ENCODE measurements around a stretch of chr6.

GRCh38 chr6:15524467-15524979 lies 138.3 kb downstream of the DTNBP1 start:
- PRO-cap, 3 experiments: no peak in any of the 3 experiments
- RRBS: no CpG with 5 or more reads among the region's 12 CpGs

DNA sequence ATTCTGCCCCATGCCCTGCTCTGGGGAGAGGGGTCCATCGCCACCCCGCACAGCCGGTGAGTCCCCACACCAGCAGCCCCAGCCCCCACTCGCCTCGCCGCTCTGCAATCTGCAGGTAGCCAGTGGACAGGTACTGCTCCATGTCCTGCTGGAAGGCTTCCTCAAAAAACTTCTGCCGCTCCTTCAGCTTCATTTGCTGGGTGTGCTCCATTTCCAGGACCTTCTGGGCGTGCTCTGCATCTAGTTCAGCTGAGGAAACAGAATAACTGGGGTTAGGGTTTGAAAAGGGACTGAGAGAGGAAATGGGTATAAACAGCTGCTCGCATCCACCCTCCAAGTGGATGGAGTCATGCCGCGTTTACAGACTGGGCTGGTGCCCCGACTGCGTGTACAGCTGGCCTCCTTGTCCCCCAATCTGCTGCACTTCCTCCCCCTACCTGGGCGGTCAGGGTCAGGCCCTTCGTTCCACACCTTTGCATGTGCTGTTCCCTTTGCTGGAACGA lies 129.6 kb downstream of the DTNBP1 start:
- PRO-cap, 3 experiments: no peak in any of the 3 experiments
- RRBS: no CpG with 5 or more reads among the region's 16 CpGs

- PRO-cap, 3 experiments: no peak in any of the 3 experiments
- RRBS: no CpG with 5 or more reads among the region's 11 CpGs
Measured at GRCh38 chr6:15551600-15552329, 111.1 kb downstream of the DTNBP1 start.

DNA sequence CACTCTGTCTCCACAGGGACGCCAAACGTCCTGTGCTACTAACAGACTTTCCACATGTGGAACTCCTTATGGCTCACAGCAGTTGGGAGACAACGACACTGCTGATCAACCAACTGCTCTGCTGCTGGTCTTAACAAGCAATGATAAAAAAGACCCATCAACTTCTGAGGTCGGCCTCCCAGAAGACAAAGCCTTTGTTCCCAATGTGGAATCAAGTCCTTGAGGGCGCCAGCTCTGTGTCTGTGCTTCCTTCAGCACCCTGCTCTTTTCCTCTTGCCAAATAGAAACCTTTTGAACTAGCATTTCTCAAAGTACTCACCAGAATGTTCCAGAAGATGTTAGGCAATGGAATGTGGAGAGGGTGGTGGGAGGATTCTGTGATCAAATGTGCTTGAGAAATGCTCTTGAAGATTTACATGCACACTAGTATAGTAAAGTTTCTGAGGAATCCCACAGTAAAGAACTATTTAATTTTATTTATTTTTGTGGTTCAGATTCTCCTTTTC lies 226.5 kb upstream of the DTNBP1 start:
- PRO-cap, 3 experiments: no peak in any of the 3 experiments
- RRBS: no CpG with 5 or more reads among the region's 5 CpGs

- PRO-cap, 3 experiments: no peak in any of the 3 experiments
- RRBS: no CpG with 5 or more reads among the region's 4 CpGs
Measured at GRCh38 chr6:16136970-16137687, 8.2 kb downstream of the MYLIP start.

- PRO-cap, 3 experiments: no peak in any of the 3 experiments
- RRBS: no CpG with 5 or more reads among the region's 13 CpGs
Measured at GRCh38 chr6:16146385-16147424, 17.8 kb downstream of the MYLIP start.

GRCh38 chr6:16149928-16150971 lies 21.4 kb downstream of the MYLIP start:
- PRO-cap, 3 experiments: no peak in any of the 3 experiments
- RRBS: no CpG with 5 or more reads among the region's 17 CpGs

DNA sequence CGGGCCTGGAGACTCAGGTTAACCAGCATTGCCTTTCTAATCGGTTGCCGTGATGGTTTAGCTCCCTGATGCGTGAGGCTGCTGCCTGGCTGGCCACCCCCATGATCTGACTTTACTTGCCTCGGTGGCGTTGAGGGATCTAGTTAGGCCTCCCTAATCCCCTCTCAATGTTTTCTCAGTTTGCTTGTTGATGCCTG lies 2.4 kb downstream of the GMPR start:
- PRO-cap, 3 experiments: no peak in any of the 3 experiments
- RRBS: no CpG with 5 or more reads among the region's 6 CpGs

DNA sequence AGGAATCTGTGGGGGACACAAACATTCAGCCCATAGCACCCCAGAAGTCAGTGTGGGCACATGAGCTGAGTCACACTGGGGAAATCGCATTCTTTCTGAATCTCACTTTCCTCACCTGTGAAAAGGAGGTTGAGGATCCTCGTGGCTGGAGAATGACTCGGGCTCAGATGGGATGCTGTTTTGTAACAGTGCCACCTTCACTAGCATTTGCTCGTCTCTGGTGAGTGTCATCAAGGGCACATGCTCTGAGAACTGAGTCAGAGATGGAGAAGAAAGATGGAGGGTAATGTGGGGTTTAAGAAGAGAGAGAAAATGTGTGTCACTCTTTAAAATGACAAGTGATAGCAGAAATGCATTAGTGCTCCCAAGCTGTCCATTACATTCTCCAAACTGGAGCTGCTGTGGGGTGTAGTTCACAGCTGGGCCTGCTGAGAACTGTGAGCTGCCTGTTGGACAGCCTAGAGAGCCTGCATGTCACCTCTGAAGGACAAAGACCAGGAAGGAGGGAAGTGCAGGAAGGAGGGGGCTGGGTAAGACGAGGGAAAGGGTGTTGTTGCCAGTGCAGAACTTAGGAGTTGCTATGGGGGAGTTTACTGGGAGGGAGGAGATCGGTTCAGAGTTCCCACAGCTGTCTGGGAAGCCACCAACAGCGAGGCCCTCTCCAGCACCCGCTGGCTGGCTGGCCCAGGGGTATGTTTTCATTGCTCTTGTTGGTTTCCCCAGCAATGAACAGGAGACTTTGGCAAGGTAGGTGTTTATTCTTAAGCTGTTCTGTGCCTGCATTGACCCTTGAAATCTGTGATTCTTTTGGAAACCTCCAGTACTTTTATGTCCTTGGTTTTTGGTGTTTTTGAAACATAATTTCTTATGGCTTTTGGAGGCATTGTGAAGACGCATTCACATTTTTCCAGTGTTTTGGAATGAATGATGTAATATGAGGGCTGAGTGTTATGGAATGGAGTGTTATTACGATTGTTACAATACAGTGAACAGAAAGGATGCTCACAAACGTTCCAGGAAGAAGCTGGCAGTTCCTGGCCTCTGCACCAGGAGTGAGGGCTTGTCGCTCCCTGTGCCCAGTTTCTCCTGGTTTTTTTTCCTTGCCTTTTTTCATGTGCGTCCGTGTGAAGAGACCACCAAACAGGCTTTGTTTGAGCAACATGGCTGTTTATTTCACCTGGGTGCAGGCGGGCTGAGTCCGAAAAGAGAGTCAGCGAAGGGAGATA lies 19.9 kb downstream of the GMPR start:
- PRO-cap, 3 experiments: no peak in any of the 3 experiments
- RRBS: no CpG with 5 or more reads among the region's 17 CpGs

GRCh38 chr6:16267545-16267911 lies 29.1 kb downstream of the GMPR start:
- PRO-cap, 3 experiments: no peak in any of the 3 experiments
- RRBS: 89% methylated on average over 2 of the region's 12 CpGs

DNA sequence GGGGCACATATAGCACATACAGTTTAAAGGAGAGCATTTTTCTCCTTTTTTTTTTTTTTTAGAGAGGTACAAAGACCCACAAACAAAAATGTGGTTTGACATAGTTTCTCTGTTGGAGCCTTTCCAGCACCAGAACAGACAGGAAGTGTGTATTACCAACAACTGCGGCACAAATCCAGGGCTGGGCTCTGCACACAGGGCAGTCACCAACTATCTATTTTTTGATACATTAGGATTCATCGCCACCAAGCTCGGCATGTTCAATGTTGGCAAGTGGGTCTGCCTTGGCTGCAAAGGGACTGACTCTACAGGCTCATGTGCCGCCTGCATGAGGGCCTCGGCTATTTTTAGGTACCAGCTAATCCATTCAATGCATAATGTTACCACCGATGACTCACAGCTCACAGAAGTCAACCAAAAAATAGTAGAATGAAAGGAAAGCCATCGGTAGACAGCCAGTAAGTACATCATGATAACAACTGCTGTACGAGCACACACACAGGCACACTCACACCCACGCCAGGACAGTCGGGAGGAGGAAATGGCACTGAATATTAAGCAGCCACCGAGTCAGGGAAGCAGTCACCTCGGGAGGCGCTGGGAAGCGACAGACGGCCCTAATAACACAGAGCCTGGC lies 81.5 kb downstream of the GMPR start:
- PRO-cap, 3 experiments: peak in 2 of 3 experiments; most common plus-strand start position 581 of the sequence (in 2)
- RRBS: no CpG with 5 or more reads among the region's 15 CpGs

DNA sequence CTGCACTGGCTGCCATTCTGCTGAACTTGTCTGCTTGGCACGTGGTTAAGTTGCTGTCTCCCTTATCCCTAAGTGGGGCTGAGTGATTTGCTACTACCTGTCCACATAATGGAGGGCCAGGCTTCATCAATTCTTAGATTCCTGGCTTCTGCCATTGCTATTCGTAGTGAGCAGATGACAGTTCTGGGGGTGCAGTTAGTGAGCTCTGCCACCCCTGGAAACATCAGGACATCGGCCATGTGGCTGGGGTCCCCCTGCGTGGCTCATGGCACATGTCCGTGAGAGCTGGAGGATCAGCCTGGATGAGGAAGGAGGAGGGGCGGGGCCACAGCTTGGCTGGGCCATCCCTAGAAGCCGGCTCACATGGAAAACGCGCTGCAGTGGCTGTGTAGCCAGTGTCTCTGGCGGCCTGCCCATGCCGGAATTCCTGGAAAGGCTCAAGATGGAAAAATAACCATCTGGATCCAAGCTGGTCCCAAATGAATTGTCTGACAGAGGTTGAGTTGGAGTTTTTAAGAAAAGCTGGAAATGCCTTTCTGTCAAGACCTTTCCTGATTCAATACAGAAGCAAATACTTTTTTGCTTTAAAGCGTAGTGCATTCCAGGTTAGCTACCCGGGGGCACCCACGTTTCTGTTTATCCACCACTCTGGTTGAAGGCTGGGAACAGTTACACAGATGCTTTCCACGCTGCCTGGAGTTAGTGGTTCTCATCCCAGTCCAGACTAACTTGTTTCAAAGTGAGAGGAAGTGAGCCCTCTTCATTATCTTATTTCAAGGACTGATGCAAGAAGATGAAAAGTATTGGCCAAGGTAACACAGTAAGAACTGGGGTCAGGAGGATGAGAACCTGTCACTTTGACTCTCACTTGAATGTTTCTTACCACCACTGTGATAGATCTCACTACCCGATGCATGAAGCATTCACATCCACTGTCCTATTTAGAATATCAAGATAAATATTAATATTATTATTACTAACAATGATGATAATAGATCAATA lies 99.0 kb downstream of the GMPR start:
- PRO-cap, 3 experiments: no peak in any of the 3 experiments
- RRBS: 6% methylated on average over 5 of the region's 16 CpGs

- PRO-cap, 3 experiments: no peak in any of the 3 experiments
- RRBS: no CpG with 5 or more reads among the region's 5 CpGs
Measured at GRCh38 chr6:16400012-16400815, 161.8 kb downstream of the GMPR start.

DNA sequence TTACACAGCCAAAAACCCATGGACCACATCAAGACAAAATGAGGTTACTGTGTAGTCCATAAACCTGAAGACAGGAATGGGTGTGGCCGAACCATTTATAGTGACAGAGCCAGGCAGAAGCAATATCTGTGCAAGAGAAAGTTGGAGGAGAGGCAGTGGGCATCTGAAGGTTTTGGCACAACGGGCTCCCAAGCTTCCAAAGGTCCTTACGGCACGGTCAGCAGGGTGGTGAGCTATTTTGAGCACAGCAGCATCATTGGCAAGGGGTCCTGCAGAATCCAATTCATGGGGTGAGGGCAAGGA lies 202.4 kb downstream of the GMPR start:
- PRO-cap, 3 experiments: no peak in any of the 3 experiments
- RRBS: no CpG with 5 or more reads among the region's 4 CpGs

DNA sequence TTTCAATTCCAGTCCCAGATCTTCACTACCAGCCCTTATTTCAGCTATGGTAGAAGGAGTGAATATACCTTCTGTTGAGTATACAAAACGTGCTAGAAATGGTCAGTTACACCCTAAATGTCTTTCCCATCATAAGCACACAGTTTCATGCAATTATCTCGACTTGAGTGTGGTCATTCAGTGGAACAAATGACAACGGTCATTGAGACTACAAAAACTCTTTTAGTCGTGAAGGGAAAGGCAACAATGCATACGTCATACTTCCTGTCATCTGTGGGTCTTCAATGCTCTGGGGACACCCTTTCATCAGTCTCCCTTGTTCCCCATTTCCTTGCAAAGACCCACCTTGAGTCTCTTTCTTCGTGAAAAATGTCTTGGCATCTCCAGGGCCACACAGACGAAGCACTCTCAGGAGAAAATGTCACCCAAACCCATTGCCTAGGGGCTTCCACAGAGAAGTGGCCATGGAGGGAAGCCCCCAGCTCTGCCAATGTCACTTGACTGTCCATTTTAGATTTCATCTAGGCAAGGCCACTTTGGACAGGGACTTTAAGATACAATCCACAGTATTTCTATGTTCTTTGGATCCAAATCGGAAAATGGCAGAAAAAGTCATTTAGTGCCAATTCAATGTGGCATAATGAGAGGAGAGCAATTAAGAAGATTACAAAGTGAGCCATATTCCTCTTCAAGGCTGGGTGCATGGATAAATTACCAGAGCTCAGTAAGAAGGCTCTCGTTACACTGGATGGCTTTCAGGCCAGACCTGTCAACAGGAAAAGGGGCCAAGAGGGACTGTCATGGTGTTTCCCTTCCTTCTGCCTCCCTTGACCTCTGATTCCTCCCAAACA lies 238.6 kb downstream of the GMPR start:
- PRO-cap, 3 experiments: no peak in any of the 3 experiments
- RRBS: no CpG with 5 or more reads among the region's 9 CpGs

GRCh38 chr6:16541490-16541936 lies 219.7 kb downstream of the ATXN1 start:
- PRO-cap, 3 experiments: no peak in any of the 3 experiments
- RRBS: no CpG with 5 or more reads among the region's 9 CpGs

GRCh38 chr6:16700061-16701418 lies 60.7 kb downstream of the ATXN1 start:
- PRO-cap, 3 experiments: peak in 2 of 3 experiments; most common plus-strand start chr6:16700679 (in 2); most common minus-strand start chr6:16700552 (in 1)
- RRBS: no CpG with 5 or more reads among the region's 22 CpGs

DNA sequence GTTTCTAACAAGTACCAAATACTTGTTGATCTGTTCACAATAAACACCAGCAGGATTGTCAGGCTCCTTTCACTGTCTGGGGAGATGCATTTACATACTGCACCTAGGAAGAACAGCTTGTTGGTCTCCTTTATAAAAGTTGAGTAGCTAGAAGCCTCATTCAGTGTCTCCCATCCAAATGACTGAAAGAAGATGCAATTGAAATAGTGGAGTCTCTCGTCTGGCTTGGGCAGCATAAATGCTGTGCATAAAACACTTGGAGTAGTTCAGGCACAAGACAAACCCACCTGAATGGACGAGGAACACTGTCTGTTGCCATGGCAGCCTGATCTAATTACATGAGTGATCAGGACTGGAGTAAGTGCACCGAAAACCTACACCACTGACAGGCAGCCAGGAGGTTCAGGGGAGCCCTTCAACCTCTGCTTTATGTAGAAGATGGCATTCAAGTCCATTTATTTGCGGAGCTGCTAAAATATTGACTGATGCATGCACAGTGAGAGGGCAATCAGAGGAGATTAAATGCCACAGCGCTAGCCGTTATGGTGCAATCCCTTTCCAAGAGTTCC lies 2.8 kb downstream of the ATXN1 start:
- PRO-cap, 3 experiments: no peak in any of the 3 experiments
- RRBS: no CpG with 5 or more reads among the region's 6 CpGs

DNA sequence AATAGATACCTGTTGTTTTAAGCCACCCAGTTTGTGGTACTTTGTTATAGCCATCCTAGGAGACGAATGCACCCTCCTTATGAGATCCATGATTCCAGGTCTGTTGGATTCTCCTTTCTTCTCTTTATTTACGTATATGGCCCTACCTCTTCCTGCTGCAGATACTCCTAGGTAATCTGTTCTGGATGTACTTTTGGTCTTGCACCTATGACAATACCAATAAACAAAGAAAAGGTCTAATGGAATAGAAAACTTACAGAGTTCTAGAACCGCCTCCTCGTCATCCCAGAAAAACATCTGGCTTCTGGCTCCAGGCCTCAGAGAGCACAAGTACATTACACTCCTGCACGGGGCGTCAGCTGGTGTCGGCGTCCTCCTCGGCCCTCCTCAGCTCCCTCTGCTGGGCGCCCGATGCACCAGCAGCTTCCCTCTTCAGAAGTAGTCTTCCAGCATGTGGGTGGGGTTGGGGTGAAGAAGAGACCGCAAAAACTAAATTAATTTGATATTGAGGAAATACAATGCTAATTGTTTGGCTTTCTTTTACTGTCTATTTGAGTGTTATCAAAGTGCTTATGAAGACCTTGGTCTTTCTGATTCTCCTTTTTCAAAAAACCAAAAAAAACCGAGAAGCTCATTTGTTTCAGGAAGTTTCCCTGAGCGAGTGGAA lies 9.6 kb upstream of the ATXN1 start:
- PRO-cap, 3 experiments: no peak in any of the 3 experiments
- RRBS: no CpG with 5 or more reads among the region's 14 CpGs

- PRO-cap, 3 experiments: no peak in any of the 3 experiments
- RRBS: 17% methylated on average over 1 of the region's 58 CpGs
Measured at GRCh38 chr6:17015529-17016639, 86.0 kb upstream of the STMND1 start.